A673 (cell line): ENCODE measurements around a stretch of chr6.

DNA sequence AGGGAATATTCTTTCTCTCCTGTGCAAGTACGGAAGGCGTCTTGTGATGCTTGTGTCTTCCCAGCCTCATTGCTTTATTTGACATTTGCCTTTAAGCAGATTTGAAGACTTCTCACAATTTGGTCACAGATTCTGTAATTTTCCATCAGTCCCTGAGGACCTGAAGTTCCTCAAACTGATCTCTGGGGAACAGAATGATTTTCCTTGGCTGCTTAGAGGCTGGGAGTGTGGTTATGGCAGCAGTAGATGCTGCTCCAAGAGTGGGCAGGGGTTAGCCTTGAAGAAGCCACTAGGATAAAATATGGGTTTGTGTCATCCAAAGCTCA lies 26.1 kb upstream of the ZDHHC14 start:
- PRO-cap: no peak

GRCh38 chr6:157527372-157528050 lies 146.5 kb downstream of the ZDHHC14 start:
- PRO-cap: no peak

DNA sequence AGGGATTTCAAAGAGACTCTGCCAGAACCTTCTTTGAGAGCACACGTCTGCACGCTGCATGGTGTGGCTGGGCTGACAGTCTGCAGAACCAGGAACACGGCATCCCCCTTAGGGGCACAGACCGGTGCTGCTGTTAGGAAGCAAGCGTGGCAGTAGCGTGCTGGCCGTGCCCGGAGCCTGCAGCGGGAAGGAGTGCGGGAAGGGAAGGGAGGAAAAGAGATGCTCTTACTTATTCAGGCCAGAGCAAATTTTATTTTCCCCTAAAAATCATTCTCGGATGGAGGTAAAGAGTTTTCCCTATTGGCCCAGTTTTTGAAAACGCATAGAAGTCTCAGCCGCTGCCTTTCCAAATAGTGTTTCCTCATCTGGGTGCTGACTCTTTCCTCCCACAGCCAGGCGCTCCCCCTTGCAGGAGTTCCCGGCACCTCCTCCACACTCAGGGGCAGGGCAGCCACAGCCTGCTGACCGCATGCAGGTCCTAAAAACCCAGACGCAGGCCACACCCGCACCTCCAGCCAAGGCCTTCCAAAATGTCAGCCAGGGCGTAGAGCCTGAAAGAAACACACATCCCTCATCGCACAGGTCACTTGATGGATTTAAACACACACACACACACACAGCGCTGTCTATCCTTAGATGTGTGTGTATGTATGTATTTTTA lies 187.3 kb upstream of the SNX9 start:
- PRO-cap: no peak

GRCh38 chr6:157670457-157670875 lies 152.6 kb upstream of the SNX9 start:
- PRO-cap: no peak

GRCh38 chr6:157768115-157768987 lies 54.7 kb upstream of the SNX9 start:
- PRO-cap: no peak

- PRO-cap: bidirectional peak, plus-strand start at chr6:157841066, minus-strand start at chr6:157840934
Measured at GRCh38 chr6:157840575-157842013, 18.0 kb downstream of the SNX9 start.

- PRO-cap: no peak
Measured at GRCh38 chr6:157862530-157863317, 39.7 kb downstream of the SNX9 start.

DNA sequence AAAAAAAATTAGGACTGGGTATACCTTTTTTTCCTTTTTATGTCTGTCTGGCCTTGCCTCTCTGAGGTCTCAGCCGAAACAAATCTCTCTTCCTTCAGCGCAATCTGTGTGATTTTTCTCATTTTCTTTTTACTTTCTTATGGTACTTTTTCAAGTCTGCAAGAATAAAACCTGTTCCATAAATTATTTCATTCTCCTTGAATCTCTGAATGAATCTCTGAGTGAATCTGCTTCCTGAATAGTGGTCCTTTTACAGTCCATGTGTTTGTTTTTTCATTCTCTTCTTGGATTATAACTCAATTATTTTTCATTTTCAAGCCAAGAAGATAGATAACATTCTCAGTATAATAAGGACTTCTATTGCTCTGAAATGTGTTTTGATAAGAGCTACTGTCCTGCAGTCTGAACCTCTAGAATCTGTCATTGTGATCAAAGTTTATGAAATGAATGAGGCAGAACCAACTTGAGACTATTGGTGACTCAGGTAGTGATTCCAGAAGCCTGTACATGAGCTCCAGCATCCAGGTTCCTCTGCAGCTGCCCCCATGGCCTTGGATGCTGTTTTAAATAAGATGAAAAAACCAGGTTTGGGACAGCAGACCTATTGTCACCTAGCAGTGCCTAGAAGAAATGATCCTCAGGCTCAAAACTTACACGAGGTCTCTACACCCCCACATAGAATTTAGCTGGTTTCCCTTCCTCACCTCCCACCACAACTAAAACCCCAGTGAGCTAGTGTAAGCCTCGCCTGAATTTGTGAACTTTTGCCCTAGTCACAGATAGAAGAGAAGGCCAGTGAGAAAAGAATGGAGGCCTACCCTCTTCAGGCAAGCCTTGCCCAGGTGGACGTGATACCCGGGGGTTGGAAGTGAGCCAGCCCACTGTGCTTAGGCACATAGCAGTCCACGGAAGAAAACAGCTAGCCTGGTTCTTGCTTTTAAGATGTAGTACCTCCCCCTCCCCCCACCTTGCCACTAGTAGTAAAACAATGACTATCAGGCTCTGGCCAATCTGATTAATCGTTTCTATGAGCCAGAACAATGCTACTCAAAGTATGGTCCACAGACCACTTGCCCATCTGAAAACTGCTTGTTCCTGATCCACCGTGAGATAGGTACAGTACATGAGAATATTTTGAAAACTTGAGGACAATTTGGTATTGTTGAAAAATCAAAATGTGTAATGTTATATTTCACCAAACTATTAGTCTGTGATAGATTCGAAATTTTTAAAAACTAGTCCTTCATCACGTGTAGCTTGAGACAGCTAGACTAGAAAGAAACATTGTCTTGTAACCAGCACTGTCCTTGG lies 73.1 kb upstream of the SYNJ2 start:
- PRO-cap: no peak

- PRO-cap: no peak
Measured at GRCh38 chr6:157909860-157910490, 71.7 kb upstream of the SYNJ2 start.

GRCh38 chr6:157938845-157939805 lies 42.5 kb upstream of the SYNJ2 start:
- PRO-cap: no peak

DNA sequence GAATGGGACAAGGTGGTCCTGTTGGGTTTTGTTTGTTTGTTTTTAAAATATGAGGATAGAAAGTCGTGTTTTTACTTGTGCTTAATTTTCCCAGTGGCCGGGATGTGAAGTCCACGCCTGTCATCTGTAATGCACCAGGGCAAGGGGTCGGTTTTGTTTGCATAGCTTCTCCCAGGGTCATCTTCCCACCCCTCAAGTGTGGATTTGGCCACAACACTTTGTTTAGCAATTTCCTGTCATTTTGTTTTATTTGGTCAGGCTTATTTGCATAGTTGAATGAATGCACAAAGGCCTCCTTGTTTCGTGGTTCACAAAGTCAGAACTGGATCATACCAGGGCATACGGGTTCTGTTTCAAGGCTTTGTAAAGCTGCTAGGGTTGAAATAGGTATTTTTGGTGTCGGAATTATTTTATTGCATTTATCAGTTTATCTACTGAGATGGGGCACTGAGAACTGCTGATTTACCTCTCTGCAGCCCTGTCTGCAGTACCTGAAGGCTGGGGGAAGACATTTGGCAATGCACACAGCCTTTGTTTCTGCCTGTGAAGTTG lies 29.9 kb downstream of the SYNJ2 start:
- PRO-cap: no peak

GRCh38 chr6:158034279-158034673 lies 52.6 kb downstream of the SYNJ2 start:
- PRO-cap: no peak

GRCh38 chr6:158039441-158040167 lies 57.9 kb downstream of the SYNJ2 start:
- PRO-cap: no peak

- PRO-cap: no peak
Measured at GRCh38 chr6:158068261-158068809, 86.7 kb downstream of the SYNJ2 start.

DNA sequence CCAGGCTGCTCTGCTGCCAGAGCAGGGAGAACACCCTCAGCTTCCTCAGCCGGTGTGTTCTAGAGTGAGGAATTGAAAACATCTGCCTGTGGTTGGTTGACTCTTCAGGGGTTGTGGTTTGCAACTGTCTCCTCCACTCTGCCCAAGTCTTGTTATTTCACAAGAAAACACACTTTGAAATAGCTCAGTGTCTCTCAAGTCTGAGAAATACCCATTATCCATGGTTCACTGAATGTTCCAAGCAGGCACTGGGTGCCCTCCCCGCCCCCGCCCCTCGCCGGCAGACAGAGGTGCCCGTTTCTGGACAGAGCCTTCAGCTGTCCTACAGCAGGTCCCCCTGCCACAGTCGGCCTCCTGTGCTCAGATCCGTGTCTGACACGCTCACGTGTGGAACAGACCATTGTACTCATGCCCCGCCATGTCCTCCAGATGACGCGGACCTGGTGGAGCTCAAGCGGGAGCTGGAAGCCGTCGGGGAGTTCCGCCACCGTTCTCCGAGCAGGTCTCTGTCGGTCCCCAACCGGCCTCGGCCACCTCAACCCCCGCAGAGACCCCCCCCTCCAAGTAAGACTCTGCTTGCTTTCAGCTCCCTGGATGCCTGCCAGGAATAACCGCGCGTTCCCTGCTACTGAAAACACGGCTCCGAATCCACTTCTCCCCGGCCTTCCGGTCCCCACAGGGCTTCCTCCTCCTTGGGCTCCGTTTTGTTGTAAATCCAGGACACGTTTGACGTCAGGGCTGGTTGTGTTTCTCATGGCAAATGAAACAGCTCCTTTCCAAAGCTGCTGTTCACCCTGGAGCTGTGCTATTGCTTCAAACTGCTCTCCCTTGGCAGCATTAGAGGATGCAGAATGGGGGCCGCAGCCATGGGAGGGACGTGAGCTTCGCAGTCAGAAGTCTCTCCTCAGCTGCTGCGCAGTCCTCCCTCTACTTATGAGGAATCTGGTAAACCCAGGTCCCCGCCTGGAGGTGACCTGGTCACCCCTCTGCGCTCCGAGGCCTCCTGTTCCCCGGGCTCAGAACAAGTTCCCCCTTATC lies 81.3 kb downstream of the SERAC1 start:
- PRO-cap: no peak

DNA sequence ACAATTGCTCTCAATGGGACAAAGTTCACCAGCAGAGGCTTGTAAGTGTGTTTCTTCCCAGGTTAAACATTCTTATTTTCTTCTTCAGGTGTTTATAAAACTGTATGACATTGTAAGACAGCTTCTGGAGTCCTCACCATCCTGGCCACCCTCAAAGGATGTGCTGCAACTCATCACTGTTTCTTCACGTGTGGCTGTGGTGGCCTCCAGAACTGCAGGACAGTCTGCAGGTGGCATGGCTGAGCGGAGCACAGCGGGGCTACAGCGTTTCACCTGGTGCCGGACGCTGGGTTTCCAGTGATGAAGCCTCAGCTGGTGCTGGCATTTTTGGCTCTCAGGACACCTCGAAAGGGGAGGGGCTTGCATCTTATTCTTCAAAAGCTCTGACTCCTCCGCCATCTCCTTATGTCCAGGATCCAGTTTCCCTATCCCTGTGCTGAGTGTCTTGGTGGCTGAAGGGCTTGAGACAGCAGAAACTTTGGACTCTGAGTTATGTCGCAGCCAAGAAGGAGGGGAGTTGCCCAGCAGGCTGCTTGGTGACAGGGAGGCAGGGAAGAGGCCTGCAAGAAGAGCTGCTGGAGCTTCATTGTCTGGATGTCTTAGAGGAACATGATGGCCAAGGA lies 58.5 kb downstream of the GTF2H5 start:
- PRO-cap: no peak

GRCh38 chr6:158313822-158314420 lies 1.7 kb downstream of the TULP4 start:
- PRO-cap: no peak

DNA sequence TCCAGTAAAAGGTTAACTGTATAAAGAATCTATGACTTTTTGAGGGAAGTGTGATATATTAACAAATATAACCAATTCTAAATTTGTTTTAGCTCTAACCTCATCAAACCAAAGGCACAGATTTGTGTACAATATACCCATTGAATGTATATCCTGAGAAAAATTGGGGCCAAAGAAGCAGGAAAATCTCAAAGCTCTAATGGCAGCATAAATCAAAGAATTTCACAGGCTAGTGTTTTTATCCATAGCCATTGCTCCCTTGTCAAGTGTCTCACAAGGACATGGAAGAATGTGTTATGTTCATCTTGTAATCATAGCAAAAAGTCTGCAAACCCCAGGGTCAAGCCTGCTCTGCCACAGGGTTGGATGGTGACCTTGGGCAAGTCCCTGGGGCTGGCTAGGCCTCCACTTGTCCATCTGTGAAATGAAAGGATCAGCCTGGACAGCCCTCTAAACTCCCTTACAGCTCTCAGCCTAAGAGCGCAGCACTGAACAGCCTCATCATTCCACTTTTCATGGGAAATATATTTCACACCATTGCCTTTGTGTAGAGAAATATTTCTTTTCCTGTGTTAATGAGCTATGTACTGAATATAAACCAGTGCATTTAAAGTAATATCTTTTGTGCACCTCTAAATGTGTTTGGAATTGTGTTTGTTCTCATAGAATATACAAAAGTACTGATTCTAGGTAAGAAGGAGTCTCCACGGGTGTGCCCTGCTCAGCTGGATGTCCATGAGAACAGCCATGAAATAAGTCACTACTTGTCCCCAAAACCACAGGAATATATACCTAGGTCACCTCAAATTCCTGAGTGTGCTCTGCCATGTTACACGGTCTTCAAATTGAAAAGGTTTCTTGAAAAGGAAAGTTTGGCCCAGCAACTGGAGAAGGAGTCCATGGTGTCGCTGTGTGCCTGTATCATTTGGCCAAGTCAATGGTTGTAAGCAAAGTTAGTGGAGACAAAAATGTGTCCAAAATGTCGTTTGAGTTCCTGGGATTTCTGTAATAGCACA lies 49.6 kb upstream of the TMEM181 start:
- PRO-cap: no peak

GRCh38 chr6:158563469-158563892 lies 3.6 kb downstream of the TMEM181 start:
- PRO-cap: no peak

GRCh38 chr6:158627809-158628437 lies 16.6 kb downstream of the DYNLT1 start:
- PRO-cap: no peak